ENCODE data around the genes VRK2 and PAPOLG.

DNA sequence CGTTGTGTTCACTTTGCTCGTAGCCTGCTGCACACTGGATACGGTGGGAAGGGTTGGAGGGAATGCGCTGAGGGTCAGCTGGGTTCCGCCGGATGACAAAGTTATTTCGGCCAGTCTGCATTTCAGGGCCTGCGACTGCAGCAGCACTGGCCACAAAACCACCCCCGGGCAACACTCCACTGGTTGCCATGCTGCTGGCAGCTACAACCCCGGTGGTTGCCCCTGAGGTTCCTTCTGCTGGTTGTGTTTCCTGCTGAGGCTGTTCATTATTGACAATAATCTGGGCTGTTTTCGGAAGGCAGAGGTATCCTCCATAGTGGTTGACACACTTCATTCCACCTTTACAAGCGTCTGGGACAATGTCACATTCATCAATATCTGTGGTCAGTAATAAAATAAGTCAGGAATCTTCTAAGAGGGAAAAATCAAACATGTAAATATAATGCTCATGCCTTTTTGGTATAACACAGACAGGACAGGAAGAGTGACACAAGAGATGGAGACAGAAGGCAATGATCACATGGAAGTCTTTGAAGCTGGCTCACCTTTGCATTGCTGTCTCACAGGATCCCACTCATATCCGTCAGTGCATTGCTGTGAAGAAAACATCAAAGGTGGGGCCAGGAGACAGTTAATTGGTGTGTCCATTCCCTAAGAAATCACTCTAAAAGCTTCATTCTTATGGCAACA, 5.8 kb downstream of the EFEMP1 start:
- PRO-cap, result no peak

DNA sequence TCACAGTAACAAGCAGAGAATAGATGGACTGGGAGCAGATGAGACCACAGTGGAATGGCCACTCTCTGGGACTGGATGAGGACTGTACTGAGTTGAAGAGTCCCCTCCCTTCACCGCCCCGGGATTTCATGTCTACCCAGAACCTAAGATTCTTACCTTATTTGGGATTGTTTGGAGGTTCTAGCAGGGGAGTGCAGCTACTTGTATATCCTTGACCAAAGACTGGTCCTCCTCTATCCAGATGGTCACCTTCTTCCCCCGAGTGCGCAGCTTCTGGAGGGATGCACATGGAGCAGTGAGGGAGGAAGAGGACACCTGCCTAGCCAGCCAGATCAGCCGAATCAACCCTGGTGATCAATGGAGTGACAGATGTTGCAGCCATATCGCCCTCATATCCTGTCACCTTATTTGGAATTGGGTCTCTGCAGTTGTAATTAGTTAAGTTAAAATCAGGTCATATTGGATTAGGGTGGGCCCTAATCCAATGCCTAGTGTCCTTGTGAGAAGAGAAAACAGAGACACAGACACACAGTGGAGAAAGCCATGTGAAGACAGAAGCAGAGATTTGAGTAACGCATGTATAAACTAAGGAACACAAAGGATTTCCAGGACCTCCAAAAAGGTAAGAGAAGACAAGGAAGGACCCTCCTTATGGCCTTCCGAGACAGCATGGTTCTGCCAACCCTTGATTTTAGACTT, 28.2 kb upstream of the EFEMP1 start:
- PRO-cap, result no peak

- PRO-cap, result no peak
These were observed 65.3 kb upstream of the CCDC85A start for GRCh38 chr2:56118460-56118969.

DNA sequence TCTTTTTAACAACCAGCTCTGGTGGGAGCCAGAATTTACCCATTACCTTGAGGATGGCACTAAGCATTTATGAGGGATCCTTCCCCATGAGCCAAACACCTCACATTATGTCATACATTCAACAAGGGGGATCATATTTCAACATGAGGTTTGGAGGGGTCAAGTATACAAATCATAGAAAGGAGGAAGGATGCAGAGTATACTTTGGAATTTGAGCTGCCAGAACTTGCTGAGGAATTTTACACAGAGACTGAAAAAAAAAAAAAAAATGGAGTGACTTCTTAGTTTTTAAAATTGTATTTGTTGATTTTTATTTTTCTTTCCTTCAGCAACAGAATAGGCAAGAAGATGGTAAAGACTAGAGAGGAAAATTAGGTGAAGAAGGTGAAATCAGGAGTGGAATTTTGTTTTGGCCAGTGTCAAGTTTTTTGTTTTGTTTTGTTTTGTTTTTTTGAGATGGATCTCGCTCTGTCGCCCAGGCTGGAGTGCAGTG, 891.5 kb downstream of the CCDC85A start:
- PRO-cap, result no peak

DNA sequence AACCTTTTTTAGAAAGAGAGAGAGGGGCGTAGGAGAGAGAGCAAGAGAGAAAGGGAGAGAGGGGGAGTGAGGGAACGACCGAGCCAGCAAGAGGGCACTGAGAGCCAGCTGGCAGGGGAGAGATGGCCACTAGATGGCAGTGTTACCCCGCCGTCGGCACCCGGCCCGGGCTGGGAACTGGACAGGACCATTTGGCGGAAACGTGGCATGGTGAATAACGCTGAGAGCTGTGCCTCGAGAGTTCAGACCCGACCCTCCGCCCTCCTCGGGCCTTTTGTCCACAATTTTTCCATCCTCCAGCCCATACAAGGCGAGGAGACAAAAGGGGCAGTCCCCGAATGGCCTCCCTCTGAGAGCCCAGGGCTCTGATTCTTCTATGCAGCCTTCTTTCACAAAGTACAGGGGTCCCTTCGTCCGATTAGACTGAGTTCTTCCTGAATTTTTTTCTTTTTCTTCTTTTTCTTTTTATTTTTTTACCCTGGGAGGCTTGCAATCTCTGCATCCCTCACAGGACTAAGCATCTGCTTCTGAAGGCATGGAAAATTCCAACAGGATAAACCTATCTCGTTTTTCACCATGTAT, 286.6 kb upstream of the VRK2 start:
- PRO-cap, result no peak

DNA sequence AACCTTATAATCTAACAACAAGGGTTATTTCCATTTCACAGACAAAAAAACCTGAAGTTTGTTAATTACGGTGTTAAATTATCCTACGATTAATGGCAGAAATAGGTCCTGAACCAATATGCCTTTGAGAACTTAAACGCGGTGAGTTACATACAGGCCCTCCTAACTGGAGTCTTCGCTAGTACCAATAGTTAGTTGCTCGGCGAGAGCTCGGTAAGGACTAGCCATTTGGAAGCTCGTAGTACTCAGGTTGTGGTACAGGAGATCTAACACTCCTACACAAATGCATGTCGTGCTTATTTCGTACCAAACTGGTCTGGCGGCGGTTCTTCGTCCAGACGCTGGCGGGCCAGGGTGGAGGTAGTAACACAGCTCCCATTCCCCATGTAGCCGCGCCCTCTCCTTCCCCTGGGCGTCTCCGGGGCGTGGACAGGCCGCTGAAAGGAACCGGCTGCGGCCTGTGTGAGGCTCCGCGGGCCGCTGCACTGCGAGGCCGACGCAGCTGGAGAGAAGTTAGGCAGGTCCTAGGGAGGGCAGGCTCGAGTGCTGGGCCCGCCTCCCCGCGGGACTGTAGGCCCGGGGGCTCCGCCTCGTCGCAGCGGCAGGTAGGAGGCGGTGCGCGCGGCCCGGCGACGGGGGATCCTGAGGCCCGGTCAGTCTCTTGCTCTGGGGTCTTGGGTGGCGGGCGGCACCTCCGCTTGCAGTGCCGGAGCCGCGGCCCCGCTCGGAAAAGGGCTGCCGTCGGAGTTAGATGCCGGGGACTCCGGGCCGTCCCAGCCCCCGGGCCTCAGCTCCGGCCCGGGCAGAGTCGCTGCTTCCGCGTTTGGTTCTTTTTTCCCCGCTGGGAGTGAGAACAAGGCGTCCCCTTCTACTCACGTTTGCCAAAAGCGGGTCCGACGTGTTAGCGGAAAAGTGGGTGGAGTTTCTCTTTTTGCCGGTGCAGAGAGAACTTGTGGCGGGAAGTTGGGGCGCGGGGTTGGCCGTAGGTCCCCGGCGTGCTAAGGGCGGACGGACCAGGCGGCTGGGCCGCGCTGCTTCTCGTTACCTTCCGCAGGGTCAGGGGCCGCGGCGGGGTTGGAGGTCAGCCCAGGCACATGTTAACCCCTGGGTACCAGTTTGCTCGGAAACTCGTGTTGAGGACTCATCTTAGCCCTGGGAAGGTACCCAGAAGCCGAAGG, at the start of gene VRK2:
Gene VRK2, plus strand, starts transcription at position 590 of the 1,178 bp plus-strand sequence.
- PRO-cap, result bidirectional peak, plus-strand start at position 598 of the sequence, minus-strand start at position 404 of the sequence; bidirectional peak, plus-strand start at position 961 of the sequence, minus-strand start at position 889 of the sequence

DNA sequence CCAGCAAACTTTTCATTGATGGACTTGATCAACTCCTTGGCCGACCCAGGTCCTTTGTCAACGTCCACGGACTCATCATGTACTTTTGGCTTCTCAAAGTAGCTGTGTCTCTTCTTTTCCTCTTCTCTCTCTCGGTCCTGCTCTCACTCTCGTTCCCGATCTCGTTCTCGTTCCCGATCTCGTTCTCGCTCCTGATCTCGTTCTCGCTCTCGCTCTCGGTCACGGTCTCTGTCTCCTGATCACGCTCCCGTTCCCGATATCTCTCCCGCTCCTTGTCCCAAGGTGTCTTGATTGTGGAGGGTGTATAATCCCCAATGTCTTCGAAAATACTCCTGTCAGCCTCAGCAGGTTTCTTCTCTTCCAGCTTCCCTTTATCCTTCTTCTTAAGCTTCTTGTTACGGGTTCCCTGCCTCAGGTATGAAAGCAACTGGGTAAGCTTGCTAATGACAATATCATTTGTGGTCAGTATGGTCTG, 219.6 kb upstream of the FANCL start:
- PRO-cap, result no peak

- PRO-cap, result no peak
These were observed 709.6 kb upstream of the FANCL start for GRCh38 chr2:58950742-58951131.

- PRO-cap, result no peak
These were observed 1080.8 kb upstream of the FANCL start for GRCh38 chr2:59321885-59322343.

GRCh38 chr2:59594594-59595112, 958.8 kb downstream of the BCL11A start:
- PRO-cap, result no peak

GRCh38 chr2:59887910-59888329, 665.5 kb downstream of the BCL11A start:
- PRO-cap, result no peak

GRCh38 chr2:60297563-60298260, 255.7 kb downstream of the BCL11A start:
- PRO-cap, result no peak

DNA sequence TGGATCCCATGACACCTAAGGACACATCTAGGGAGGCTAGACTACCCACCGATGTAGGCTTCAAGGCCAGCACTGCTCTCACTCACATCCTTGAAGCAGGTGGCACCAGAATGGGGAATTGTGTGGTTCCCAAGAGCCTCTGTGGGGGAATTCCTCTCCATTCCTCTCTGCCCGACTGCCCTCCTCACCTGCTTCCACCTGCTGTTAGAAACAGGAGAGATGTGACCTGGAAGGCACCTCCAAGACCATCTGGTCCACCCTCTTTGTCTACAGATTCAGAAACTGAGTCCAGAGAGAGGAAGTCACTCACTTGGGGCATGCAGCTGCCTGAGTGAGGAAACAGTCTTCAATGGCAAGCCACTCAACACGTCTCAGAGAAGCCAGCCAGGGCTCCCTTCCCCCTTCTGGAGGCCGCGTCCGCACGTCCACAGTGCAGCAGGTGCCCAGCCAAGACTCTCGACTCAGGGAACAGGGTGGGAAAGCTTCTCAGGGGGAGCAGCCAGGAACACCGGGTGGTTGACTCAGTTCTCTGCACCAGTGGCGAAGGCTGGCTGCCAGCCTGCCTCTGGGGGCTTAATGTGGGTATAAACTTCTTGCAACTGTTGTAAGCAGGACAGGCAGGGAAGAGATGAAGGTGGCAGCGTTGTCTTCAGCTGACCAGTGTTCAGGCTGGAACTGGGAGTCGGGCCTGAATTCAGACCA, 201.7 kb downstream of the BCL11A start:
- PRO-cap, result no peak

GRCh38 chr2:60352323-60353267, 200.9 kb downstream of the BCL11A start:
- PRO-cap, result no peak

GRCh38 chr2:60515540-60515997, 37.9 kb downstream of the BCL11A start:
- PRO-cap, result no peak

DNA sequence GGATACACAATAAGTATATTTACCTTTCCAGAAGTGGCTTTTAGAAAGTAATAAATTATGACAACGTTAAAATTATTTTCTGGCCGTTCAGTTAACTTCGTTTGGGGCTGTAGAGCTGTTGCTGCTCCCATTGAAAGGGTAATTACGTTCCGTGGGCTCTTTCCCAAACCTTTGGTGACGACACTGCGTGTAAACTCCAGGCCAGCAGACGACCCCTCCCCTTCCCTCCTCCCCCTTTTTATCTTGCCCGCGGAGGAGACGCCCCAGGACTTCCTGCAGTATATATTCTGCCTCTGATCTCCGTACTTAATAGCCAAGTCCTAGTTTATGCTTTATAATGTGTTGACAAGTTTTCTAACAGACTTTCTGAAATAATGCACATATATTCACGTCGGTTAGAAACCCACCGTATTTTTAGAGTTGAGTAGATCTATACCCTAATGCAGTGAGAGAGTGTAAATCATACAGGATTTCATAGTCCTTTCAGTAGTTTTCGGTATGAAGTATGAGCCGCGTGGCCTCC, 3.7 kb upstream of the BCL11A start:
- PRO-cap, result no peak

- PRO-cap, result no peak
These were observed 28.1 kb upstream of the BCL11A start for GRCh38 chr2:60581349-60582196.

DNA sequence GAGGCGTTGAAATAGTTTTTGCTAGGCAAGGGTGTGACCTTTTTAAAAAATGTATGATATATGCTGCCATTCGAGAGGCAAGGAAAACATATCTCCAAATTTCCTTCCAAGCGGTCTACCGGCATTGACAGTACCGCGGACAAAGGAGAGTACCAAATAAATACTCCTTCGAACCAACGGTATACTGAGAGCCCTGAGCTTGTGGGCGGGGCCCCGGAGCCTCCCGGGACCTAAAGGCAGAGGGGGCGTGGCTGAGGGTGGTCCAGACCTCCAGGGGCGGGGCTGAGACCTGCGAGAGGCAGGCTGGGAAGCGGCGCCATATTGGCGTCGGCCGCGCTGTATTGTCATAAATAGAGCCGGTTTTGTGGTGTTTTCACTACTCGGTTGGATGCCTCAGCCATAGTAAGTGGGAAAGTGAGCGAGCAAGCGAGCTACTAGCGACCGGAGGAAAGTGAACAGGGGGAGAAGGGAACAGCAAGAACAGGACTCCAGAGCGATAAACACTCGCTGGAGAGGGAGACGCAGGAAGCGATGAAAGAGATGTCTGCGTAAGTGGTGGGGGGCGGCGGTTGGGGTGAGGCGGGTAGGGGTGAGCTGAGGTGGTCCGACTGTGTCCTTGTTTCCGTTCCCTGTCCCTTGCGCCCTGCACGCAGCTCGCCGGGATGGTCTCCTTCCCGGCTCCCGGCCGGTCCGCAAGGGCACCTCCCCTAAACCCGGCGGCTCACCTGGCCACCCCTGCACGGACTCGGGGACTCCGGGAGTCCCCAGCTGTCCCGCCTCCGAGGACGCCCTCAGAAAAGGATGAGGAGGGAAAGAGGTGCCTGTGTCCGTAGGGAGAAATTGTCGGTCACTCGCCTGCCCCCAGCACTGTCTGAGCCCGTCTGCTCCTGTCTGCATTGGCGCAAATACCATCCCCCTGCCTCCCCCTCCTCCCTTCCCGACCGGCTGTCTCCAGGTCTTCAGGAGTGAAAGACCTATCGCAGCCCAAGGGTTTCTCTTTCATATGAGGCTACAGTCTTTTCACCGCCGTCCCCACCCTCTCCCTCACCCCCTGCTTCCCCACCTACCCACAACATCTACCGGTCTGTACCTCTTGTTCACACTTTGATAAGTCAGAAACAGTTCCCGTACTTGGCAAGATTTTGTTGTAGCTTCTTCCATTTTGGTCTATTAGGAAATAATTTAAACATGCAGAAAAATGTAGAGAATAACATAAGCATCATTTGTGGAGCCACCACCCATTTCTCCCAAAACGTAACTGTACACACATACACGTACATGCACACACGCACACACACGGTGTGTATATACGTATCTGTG, at the start of gene PAPOLG:
Gene PAPOLG, plus strand, starts transcription at position 321 of the 1,320 bp plus-strand sequence.
- PRO-cap, result bidirectional peak, plus-strand start at position 294 of the sequence, minus-strand start at position 203 of the sequence

DNA sequence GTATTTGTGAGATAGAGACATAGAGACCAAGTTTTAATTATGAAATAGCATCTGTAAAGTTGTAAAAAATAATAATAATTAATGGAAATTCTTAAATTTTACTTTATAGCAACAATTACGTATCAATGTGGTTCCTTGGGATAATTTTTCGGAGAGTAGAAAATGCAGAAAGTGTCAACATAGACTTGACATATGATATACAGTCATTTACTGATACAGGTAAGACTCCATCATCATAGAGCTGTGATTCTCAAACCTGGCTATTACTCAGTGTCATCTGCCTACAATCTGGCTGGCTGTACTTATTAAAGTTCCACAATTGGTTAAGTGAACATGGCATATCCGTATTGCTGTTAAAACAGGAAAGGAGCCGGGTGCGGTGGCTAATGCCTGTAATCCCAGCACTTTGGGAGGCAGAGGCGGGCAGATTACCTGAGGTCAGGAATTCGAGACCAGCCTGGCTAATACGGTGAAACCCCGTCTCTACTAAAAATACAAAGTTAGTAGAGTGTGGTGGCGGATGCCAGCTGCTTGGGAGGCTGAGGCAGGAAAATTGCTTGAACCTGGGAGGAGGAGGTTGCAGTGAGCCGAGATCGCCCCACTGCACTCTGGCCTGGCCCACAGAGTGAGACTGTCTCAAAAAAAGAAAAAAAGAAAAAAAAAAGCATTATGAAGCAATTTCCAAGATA, 31.5 kb downstream of the PAPOLG start:
- PRO-cap, result no peak

DNA sequence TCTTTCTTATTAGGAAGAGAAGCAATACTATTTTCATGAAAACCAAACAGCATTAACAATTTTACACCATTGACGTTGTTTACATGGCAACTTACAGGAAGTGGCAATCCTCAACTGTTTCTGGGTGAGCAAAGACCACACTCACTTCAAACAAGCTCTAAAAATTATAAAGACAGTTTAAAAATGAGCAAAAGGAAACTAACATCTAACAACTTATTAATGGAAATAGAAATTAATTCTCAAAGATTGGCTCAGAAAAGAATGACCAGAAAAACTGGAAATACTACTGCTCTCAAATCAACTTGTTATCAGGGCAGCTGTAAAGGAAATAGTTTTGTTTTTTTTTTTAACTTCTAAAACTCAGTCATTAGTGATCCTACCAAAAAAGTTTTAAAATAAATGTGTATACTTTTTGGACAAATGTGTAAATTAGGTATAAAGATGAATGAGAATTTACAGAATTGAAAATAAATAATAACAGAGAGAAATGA, 52.1 kb upstream of the PEX13 start:
- PRO-cap, result no peak

Measured in ureter (tissue), 1 donor.